Peripheral blood mononuclear cell (primary cell): Measurements from ENCODE around the genes RPS9, KIR2DL1 and TMEM190.

GRCh38 chr19:54200573-54201379 lies at the start of gene RPS9:
Gene RPS9, plus strand, starts transcription at chr19:54200858.
- PRO-cap, 8 experiments = peak in 8 of 8 experiments; most common plus-strand start chr19:54200858 (in 8); most common minus-strand start chr19:54200747 (in 8)

DNA sequence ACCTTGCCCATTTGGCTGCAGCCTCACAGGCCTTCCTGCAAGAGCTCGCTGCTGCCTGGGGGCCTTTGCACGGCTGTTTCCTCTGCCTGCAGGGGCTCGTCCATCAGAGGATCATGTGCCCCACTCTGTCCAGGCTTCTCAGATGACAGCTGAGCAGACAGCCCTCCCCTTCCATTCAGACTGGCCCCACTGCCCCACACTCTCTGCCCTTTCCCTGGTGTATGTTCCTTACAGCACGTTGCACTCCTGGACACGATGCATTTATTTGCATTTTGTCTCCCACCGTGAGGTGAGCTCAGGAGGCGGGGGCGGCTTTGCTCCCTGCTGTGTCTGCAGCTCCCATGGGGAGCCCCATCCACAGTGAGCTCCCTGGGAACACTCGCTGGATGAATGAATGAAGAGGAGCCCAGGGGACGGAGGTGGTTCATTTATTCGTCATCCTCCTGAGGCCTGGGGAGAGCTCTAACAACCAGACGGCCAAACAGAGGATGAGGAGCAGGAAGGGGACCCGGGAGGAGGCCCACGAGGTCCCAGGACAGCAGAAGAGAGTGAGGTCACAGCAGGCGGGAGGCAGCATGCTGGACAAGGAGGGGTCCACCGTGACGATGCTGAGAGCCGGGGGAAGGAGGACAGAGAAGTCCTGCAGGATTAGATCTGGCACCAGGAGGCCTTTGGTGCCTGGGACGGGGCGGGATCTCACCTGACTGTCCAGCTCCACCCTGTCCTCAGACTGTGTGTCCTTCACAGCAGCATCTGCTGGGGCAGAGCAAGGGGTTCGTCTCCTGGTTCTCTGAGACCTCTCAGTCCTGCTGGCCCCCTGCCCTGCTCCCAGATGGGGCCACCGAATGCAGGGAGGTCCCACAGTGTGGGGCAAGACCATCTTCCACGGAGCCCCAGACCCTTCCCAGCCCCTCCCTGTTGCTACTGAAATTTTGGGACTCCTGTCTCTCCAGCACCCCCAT lies 4.9 kb downstream of the LILRB3 start:
- PRO-cap, 8 experiments = peak in 3 of 8 experiments; most common plus-strand start position 549 of the sequence (in 1); most common minus-strand start position 729 of the sequence (in 3)

GRCh38 chr19:54252366-54252806 lies 4.7 kb downstream of the LILRB5 start:
- PRO-cap, 8 experiments = no peak in any of the 8 experiments

- PRO-cap, 8 experiments = no peak in any of the 8 experiments
Measured at GRCh38 chr19:54255135-54255813, 1.8 kb downstream of the LILRB5 start.

GRCh38 chr19:54316608-54317541 lies 3.9 kb upstream of the LILRA5 start:
- PRO-cap, 8 experiments = peak in 1 of 8 experiments; most common plus-strand start chr19:54317310 (in 1); most common minus-strand start chr19:54317216 (in 1)

- PRO-cap, 8 experiments = no peak in any of the 8 experiments
Measured at GRCh38 chr19:54335171-54335467, 3.8 kb downstream of the LILRA4 start.

GRCh38 chr19:54498080-54498654 lies 4.5 kb upstream of the LAIR2 start:
- PRO-cap, 8 experiments = peak in 6 of 8 experiments; most common minus-strand start chr19:54498565 (in 6)

DNA sequence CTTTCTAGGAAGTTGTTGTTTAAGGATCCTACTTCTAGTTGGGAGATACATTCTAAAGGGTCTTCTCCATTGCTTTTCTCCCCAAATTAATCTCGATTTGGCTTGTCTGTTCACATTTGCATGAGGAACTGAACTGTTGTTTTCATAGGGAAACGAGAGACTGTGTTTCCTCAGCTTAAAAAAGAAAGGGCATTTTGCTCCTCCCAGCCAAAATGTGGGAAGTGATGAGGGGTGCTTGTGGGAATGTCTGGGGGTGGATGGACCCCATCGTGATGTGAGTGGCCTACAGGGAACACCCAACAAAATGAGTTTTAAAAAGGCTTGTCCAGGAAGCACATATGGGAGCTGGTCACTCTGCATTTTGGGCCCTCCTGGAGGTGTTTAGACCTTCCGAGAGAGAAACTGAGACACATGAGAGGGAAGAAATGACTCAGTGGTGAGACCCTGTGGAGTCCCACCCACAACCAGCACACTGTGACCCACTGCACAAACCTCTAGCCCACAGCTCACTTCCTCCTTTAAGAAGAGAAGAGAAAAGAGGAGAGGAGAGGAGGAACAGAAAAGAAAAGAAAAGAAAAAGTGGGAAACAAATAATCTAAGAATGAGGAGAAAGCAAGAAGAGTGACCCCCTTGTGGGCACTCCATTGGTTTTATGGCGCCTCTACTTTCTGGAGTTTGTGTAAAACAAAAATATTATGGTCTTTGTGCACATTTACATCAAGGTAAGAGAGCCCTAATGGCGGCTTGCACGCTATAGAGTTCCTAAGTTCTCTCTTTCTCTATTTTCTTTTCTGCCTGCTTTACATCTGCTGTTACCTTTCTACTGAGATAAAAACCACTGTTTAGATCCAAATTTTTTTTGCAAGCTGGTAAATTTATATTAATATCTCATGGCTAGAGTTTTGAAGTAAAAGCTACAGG lies 13.4 kb upstream of the LILRB1 start:
- PRO-cap, 8 experiments = no peak in any of the 8 experiments

DNA sequence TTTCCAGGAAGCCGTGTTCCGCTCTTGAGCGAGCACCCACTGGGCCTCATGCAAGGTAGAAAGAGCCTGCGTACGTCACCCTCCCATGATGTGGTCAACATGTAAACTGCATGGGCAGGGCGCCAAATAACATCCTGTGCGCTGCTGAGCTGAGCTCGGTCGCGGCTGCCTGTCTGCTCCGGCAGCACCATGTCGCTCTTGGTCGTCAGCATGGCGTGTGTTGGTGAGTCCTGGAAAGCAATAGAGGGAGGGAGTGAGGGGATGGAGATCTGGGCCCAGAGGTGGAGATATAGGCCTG lies at the start of gene KIR2DL1:
KIR2DL1 (plus strand) TSS at position 132 of the 298 bp plus-strand sequence.
- PRO-cap, 8 experiments = peak in 2 of 8 experiments; most common plus-strand start position 156 of the sequence (in 1)

- PRO-cap, 8 experiments = peak in 8 of 8 experiments; most common plus-strand start chr19:55006227 (in 8); most common minus-strand start chr19:55005981 (in 4)
Measured at GRCh38 chr19:55005874-55006479, 32.1 kb downstream of the GP6 start.

GRCh38 chr19:55041326-55042649 lies 3.7 kb upstream of the GP6 start:
- PRO-cap, 8 experiments = no peak in any of the 8 experiments

- PRO-cap, 8 experiments = no peak in any of the 8 experiments
Measured at GRCh38 chr19:55070972-55071526, 4.6 kb upstream of the EPS8L1 start.

GRCh38 chr19:55209794-55210685 lies 739 bp upstream of the PTPRH start:
- PRO-cap, 8 experiments = no peak in any of the 8 experiments

- PRO-cap, 8 experiments = no peak in any of the 8 experiments
Measured at GRCh38 chr19:55211736-55211947, 2.3 kb upstream of the PTPRH start.

DNA sequence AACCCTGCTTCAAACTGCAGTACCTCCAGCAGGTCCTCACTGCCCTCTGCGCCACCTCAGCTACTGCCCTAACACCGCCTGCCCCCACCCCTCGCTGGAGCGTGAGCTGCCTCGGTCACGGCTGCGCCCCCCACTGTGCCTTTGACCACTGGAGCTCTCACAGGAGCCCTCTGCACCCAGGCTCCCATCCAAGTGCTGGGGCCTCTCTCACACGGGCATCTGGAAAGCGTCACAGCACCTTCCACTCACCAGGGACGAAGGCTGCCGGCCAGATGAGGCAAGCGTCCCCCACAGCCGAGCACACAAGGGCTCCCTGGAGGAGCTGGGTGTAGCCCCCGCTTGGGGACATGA lies 646 bp downstream of the TMEM86B start:
- PRO-cap, 8 experiments = peak in 1 of 8 experiments; most common minus-strand start position 58 of the sequence (in 1)

DNA sequence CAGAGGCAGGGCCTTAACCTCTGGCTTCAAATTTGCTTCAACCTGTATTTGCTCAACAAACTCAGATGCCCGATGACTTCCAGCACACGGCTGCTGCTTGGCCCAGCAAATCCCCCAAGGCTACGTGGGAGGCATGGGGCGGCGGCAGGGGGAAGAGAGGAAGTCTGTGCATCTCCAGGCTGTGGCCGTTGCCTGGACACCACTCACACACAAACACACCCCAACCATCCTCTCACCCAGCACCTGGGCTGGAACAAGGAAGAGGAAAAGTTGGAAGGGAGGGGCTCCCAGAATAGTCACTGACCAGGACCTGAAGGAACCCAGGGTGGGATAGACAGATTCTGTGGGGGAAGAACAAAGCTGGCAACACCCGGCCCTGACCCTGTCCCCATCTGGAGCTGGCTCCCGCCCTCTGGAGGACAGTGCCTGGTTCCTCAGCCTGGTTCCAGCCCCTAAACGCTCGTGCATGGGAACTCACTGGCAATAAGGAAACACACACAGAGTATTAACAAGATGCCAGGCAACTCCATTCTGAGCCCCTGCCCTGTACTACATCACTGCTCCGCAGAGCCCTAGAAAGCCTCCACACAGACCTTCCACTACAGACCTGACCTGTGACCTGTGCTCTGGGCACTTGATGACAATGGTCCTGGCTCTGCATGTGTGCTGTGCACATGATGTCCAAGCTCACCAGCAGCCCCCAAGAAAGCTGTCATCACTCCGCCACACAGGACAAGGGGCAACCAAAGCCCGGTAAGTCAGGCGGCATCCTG lies 11.1 kb downstream of the PPP6R1 start:
- PRO-cap, 8 experiments = no peak in any of the 8 experiments

DNA sequence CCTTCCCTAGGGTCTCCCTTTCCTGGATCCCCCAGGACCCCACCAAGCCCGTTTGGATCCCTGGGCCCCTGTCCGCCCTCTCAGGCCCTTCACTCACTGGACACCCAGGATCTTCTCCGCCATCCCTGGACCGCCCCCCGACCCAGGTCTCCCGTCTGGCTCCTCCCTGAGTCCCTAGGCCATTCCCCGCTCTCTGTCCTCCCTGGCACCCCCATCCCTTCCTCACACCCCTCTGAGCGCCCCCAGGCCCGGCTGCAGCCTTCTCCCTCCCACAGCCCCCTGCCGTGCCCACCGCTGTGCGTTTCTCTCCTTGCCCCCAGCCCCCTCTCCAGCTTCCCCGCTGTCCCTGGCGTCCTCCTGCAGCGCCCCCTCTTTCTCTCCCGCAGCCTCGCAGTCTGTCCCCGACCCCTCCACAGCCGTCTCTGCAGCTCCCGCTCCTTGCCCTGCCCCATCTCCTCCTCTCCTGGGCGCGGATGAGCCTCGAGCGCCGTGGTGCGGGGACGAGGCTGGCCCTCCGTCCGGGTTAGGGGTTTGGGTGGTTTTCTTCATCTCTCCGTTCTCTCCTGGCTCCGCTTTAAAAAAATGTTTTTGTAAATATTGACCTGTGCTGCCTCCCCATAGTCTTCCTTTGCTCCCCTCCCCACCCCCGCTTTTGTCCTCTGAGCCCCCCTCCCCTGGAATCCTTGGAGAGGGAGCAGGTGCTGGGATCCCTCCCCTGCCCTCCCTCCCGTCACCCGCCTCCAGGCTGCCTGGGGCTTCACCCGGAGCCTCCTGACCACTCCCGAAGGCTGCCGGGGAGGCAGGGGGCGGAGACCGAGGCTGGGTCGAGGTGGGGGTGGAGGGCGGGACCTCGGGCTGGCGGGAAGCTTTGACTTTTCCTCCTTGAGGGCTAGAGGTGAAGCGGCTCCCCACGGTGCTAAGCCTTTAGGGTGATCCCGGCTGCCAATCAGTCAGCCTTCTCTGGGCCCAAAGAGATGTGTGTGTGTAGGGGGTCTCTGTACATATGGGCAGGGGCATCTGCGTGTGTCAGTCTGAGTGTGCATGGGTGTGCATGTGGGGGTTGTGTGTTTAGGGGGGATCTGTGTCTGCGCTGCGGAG lies 1.2 kb downstream of the KMT5C start:
- PRO-cap, 8 experiments = peak in 2 of 8 experiments; most common plus-strand start position 182 of the sequence (in 1); most common minus-strand start position 118 of the sequence (in 1)

- PRO-cap, 8 experiments = no peak in any of the 8 experiments
Measured at GRCh38 chr19:55376594-55377228, at the start of gene TMEM190. Gene TMEM190, plus strand, starts transcription at chr19:55376826.

DNA sequence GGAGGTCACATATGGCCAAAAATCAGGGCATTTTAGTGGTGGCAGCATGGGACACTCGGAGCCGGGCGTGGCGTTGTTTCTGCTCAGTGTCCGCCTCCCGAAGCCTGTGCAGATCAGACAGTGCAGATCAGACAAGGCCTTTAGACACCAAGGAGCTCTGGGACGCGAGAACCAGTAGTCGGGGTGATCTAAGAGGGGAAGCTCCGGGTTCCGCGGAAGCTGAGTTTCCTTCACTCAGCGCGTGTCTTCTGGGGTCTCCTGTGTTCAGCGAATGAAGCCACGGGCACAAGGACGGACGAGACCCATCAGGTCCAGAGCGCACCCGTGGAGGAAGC lies 381 bp upstream of the TMEM238 start:
- PRO-cap, 8 experiments = peak in 1 of 8 experiments; most common plus-strand start position 174 of the sequence (in 1)

DNA sequence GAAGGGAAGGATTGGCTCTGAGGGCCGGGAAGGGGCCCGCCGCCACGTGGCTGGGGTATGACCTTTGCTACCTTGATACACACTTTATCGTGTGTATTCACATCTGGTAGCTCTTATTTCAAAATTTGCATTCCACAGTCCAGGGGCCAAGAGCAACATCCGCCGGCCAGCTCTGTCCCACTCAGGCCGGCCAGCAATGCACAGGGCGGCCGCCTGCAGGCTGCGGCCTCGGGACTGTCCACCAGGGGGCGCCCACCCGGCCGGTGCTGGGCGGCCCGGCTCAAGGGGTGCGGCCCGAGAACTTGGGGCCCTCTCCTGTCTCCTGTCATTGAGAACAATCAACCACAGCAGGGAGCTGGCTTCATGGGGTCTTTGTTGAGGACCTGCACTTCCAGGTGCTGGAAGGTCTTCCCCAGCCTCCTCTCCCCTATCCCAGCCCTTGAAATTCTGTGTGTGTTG lies 3.2 kb upstream of the C19orf85 start:
- PRO-cap, 8 experiments = no peak in any of the 8 experiments